Prostate gland (tissue), 2 donors: ENCODE data around the gene KIF5C.

DNA sequence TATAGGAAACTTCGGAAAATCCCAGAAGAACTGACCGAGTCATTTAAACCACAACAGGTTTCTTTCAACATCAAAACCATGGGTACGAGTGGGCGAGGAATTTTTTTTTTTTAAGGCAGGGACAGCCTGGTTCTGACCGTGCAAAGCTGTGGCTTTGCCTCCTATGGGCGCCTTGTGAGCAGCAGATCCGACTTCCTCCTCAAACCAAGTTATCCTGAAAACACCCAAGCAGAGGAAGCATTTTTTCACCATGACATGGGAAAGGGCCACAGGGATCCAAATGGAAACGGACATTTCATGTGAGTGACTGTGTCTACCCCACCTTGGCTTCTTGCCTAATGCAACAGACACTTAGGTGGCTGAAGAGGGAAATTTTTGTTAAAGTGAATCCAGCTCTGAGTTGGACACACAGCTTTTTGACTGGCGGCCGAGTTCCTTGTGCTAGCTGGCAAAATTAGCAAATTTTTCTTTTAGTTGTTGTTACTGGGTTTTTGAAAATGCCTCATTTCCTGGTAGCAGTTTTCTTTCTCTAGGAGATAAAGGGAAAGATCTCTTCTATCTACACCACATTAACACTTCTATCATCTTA lies 487.4 kb upstream of the ZEB2 start:
- PRO-cap, result no peak
- RAMPAGE, long total RNA, 2 experiments, result no peak in any of the 2 experiments

DNA sequence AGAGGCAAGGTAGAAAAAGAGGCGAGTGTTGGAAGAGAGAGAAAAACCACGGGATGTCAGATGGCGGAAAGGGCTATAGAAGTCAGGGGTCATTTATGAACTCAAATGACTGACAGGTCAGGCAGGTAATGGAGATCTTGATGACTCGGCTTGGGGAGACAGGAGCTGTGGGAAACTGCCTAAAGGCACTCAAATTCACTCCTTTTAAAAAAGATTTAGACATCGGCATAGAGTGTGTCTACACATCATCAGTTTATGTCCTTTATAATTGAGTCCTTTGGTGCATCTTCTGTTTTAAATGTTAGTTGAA lies 197.4 kb upstream of the ACVR2A start:
- PRO-cap, result no peak
- RAMPAGE, long total RNA, 2 experiments, result no peak in any of the 2 experiments

GRCh38 chr2:147843347-147843624 lies 1.5 kb upstream of the ACVR2A start:
- PRO-cap, result no peak
- RAMPAGE, long total RNA, 2 experiments, result no peak in any of the 2 experiments

GRCh38 chr2:147896015-147896596 lies 51.3 kb downstream of the ACVR2A start:
- PRO-cap, result no peak
- RAMPAGE, long total RNA, 2 experiments, result no peak in any of the 2 experiments

DNA sequence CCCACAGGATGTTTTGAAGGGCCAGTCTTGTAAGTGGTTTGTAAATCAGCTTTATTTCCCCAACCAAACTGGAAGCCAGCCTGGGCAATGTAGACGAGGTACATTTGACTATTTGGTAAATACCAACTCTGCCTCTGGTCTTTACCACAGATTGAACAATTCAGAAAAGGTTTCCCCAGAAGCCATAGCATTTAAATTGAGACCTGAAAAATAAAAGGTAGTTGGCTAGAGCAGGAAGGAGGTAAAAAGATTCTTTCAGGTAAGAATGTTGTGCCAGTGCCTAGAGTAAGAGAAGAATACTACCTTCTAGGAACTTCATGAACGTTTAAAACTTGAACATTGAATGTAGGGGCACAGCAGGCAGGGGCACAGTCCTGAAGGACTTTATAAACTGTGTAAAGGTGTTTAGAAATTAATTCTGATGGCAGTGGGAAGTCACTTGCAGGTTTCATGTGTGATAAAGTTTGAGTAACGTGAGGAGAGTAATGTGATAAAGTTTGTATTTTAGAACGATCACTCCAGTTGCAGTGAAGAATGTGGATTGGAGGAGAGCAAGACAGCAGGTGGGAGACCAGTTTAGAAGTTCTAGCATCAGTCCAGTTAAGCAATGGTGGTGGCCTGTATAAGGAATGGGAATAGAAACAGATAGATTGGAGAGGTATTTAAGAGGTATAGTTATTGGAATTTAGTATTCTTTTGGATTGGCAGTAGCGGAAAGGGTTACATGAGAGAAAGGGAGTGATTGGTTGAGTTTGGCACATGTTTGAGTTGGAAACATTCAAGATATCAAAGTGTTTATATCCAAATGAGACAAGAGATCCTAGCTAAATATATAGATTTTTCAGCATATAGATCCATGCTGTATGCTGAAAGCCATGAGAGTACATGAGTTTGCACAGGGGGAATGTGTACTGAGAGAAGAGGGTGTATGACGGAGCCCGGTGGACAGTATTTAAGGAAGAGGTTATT lies 77.0 kb downstream of the MBD5 start:
- PRO-cap, result no peak
- RAMPAGE, long total RNA, 2 experiments, result no peak in any of the 2 experiments

- PRO-cap, result no peak
- RAMPAGE, long total RNA, 2 experiments, result no peak in any of the 2 experiments
These were observed 135.2 kb upstream of the EPC2 start for GRCh38 chr2:148509281-148509837.

- PRO-cap, result bidirectional peak, plus-strand start at chr2:148645439, minus-strand start at chr2:148645191
- RAMPAGE, long total RNA, 2 experiments, result start-site peak on the plus strand in 2 of 2 experiments, at chr2:148644978-148645147 at its widest, 19 to 25 reads per replicate
These were observed 498 bp downstream of the EPC2 start for GRCh38 chr2:148644849-148645648.

- PRO-cap, result bidirectional peak, plus-strand start at chr2:148875227, minus-strand start at chr2:148875101
- RAMPAGE, long total RNA, 2 experiments, result no peak in any of the 2 experiments
These were observed at the start of gene KIF5C for GRCh38 chr2:148874797-148875392. Gene KIF5C, plus strand, starts transcription at chr2:148875227.

- PRO-cap, result unidirectional peak, minus-strand start at chr2:148876590; bidirectional peak, plus-strand start at chr2:148877005, minus-strand start at chr2:148876879
- RAMPAGE, long total RNA, 2 experiments, result no peak in any of the 2 experiments
These were observed 1.5 kb downstream of the KIF5C start for GRCh38 chr2:148876157-148877323.

GRCh38 chr2:150466639-150467295 lies 20.7 kb downstream of the RND3 start:
- PRO-cap, result no peak
- RAMPAGE, long total RNA, 2 experiments, result no peak in any of the 2 experiments

- PRO-cap, result no peak
- RAMPAGE, long total RNA, 2 experiments, result no peak in any of the 2 experiments
These were observed 8.4 kb downstream of the RND3 start for GRCh38 chr2:150478917-150479543.

DNA sequence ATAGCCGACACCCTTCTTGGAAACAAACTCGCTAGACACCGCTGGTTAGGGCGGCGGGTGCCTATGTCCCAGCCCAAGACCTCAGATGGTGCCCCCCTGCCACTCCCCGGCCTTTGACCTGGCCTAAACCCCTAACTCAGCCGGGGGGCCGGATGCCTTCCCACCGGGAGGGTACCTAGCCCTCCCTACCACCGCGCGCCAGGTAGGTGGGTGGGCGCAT lies 1.9 kb downstream of the RND3 start:
- PRO-cap, result no peak
- RAMPAGE, long total RNA, 2 experiments, result no peak in any of the 2 experiments

- PRO-cap, result no peak
- RAMPAGE, long total RNA, 2 experiments, result no peak in any of the 2 experiments
These were observed 1.4 kb downstream of the NMI start for GRCh38 chr2:151288027-151288519.

DNA sequence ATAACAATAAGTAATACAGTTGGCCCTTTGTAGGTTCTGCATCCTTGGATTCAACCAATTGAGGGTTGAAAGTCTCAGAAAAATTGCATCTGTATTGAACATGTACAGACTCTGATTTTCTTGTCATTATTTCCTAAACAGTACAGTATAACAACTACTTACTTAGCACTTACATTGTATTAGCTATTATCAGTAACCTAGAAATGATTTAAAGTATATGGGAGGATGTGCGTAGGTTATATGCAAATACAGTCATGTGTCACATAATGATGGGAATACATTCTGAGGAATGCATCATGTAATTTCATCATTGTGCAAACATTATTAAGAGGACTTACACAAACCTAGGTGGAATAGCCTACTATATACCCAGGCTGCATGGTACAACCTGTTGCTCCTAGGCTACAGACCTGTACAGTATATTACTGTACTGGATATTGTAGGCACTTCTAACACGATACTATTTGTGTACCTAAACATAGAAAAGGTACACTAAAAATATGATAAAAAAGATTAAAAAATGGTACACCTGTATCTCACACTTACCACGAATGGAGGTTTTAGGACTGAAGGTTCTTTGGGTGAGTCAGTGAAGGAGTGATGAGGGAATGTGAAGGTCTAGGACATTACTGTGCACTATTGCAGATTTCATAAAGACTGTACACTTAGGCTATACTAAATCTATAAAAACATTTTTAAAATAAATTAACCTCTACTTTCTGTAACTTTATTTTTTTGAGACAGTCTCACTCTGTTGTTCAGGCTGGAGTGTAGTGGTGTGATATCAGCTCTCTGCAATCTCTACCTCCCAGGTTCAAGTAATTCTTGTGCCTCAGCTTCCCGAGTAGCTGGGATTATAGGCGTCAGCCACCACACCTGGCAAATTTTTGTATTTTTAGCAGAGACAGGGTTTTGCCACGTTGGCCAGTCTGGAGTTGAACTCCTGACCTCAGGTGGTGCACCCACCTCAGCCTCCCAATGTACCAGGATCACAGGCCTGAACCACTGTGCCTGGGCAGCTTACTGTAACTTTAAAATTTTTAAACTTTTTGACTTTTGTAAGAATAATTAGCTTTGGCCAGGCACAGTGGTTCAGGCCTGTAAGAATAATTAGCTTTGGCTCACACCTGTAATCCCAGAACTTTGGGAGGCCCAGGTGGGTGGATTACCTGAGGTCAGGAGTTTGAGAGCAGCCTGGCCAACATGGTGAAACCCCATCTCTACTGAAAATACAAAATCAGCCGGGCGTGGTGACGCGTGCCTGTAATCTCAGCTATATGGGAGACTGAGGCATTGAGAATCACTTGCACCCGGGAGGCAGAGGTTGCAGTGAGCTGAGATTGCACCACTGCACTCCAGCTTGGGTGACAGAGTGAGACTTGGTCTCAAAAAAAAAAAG lies 8.3 kb downstream of the RIF1 start:
- PRO-cap, result no peak
- RAMPAGE, long total RNA, 2 experiments, result no peak in any of the 2 experiments

GRCh38 chr2:151767442-151768082 lies 33.3 kb upstream of the NEB start:
- PRO-cap, result no peak
- RAMPAGE, long total RNA, 2 experiments, result no peak in any of the 2 experiments

DNA sequence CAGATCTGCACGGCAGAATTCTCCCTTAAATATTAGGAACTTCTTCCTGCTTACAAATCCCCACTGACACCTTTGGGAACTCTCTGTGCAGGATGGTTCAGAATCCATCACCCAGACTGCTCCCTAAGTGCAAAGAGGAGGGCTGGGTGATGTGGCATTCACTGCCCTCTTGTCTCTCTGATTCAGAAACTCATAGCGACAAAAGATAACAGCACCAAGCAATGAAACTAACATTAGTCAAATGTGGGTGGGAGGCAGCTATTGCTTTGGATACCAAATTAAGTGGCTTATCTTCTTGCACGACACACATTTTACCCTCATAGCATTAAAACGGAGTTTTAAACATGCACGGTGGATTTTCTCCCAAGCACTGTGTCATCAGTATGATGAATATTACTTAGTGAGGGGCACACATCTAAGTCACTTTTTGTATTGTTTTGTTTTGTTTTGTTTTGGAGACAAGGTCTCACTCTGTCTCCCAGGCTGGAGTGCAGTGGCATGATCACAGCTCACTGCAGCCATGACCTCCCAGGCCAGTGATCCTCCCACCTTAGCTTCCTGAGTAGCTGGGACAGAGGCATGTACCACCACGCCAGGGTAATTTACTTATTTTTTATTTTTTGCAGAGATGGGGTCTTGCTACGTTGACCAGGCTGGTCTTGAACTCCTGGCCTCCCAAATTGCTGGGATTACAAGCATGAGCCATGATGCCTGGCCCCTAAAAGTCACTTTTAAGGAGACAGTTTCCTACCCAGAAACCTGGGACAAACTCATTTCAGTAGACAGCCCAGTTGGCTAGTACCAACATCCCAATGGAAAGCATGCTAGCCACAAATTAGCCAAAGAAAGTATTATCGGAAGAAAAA lies 41.0 kb upstream of the NEB start:
- PRO-cap, result no peak
- RAMPAGE, long total RNA, 2 experiments, result no peak in any of the 2 experiments

DNA sequence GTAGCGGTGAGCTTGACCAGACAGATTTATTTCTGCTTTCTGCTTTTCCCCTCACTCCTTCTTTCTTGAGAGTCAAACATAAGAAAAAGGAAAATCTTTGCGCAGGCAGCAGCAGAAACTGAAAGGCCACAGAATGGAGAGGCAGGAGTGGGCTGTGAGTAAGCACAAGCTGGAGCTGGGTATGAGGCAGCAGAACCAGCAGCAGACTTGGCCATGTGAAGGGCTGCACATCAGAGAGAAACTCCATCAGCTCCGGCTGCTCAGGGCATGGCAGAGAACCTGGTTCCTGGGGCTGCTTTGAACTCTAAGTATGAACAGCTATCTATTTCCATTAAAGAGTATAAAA lies 99.6 kb upstream of the ARL5A start:
- PRO-cap, result no peak
- RAMPAGE, long total RNA, 2 experiments, result no peak in any of the 2 experiments

DNA sequence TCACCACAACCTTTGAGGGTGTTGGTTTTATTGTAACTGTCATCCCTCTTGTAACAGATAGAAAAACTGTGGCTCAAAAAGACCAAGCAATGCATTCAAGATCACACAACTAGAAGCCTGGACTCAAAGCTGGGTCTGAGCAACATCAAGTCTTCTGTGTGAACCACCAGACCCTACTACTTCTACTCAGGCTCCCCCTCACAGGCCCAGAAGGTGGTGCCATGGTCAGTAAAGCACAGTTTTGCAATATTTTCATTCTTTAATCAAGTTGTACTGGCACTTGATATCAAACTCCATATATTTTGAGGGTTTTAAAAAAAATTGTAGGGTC lies 105.2 kb upstream of the ARL5A start:
- PRO-cap, result no peak
- RAMPAGE, long total RNA, 2 experiments, result no peak in any of the 2 experiments

DNA sequence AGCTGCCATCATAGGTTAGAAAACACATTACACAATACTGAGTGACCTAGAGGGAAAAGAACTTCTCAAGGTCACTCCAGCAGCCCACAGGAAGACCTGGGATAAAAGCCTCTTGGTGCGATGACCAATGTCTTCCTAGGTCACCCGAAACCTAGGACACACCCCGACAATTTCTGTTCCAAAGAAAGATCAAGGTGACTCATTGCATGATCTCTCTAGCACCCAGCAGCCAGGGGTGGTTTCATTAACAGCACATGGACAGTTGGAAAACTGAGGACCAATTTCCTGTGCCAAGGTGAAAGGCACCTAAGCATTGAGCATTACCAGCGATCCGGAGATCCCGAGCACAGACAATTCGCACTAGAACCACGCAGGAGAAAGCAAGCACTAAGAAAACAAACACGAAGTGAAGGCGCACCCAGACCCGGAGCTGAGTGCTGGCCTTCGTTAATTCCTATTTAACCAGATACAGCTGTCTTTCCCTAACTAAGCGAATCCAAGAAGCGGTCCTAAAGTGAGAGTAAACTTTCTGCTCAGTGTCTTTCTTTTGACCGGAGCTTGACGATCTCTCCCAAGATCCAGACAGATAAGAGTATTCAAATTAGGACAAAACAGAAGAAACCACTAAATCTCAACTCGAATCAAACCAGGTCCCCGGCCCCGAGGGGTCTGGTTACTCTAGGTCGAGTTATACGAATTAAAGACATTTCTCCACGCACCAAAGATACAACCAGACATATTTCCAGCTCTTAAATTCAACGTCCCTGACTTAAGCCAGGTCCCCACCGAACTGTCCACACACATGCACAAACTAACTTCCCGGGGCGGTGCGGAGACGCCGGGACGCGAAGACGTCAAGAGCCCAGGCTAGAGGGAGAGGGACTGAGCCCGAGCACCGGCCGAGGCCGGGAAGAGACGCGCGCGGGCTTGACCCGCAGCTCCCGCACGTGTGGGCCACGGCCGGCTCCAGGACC lies 1.3 kb downstream of the CACNB4 start:
- PRO-cap, result unidirectional peak, plus-strand start at position 485 of the sequence; bidirectional peak, plus-strand start at position 895 of the sequence, minus-strand start at position 884 of the sequence; unidirectional peak, plus-strand start at position 895 of the sequence
- RAMPAGE, long total RNA, 2 experiments, result no peak in any of the 2 experiments

DNA sequence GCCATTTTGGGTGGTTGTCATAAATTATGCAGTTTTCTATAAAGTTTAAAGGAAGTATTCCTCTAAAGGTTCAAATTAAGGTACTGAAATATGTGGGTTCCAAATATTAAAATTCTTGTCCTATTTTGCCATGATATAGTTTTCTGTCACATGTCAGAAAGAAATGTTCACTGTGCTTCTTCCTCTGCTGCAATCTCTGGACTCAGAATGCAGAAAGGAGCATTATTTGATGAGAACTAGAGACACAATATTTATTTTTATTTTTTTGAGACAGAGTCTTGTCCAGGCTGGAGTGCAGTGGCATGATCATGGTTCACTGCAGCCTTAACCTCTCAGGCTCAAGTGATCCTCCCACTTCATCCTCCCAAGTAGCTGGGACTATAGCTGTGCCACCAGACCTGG lies 10.3 kb upstream of the CACNB4 start:
- PRO-cap, result no peak
- RAMPAGE, long total RNA, 2 experiments, result no peak in any of the 2 experiments